ENCODE measurements around a stretch of chr6.

DNA sequence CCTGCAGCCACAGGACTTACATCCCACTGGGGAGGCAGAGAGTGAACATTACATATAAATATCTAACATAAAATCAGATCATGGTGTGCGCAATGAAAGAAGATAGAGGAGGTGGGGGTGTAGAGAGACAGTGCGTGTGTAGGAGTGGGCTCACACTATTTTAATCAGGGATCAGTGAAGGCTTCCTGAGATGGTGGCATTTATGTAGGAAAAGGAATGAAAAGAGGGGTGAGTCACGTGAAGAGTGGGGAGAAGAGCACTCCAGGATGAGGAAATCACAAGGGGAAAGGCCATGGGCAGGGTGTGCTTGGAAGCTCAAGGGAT is 80.2 kb downstream of the GCLC start:
- PRO-cap, 3 experiments, result peak in 1 of 3 experiments; most common minus-strand start position 176 of the sequence (in 1)
- RAMPAGE, long total RNA, 4 experiments, result no peak in any of the 4 experiments
- RRBS, result no CpG with 5 or more reads among the region's 3 CpGs

DNA sequence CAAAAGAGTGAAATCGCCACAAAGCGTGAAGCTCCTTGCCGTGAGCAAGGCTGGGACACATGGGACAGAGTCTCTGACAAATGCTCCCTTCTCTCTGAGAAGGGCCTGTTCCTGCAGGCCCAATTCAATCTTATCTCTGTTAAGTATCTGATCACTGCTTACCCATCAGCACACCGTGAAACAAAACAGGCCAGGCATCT is 79.3 kb downstream of the GCLC start:
- PRO-cap, 3 experiments, result no peak in any of the 3 experiments
- RAMPAGE, long total RNA, 4 experiments, result no peak in any of the 4 experiments
- RRBS, result no CpG with 5 or more reads among the region's 4 CpGs

DNA sequence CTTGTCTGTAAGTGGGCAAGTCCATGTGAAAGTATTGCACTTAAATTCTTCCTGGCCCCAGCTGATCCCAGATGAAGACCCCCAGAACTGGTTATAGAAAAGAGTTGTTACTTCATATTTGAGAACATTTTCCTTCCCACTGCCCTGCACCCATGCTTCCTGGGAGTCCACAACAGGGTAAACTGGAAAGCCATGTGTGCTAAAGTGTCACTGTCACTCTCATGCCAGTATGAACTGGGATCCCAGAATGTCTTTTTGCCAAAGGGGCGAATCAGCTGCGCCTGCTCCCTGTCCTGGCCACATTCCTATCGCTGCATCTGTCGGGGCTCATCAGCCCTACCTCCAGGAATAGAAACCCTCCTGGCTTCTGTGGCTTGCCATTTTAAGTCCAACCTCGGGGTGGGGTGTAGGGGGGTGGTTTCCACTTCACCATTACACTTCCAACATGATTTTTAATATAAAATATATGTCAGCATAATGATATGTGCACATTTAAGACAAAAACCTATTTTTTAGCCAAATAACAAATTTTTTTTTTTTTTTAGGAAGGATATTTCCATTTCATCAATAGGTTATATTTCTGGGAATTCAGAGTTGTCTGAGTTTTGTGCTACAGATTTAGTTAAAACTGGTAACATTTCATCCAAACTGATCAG is 910 bp downstream of the KLHL31 start:
- PRO-cap, 3 experiments, result no peak in any of the 3 experiments
- RAMPAGE, long total RNA, 4 experiments, result no peak in any of the 4 experiments
- RRBS, result no CpG with 5 or more reads among the region's 5 CpGs

GRCh38 chr6:53691524-53691877 is 25.9 kb upstream of the KLHL31 start:
- PRO-cap, 3 experiments, result no peak in any of the 3 experiments
- RAMPAGE, long total RNA, 4 experiments, result no peak in any of the 4 experiments
- RRBS, result no CpG with 5 or more reads among the region's 2 CpGs

DNA sequence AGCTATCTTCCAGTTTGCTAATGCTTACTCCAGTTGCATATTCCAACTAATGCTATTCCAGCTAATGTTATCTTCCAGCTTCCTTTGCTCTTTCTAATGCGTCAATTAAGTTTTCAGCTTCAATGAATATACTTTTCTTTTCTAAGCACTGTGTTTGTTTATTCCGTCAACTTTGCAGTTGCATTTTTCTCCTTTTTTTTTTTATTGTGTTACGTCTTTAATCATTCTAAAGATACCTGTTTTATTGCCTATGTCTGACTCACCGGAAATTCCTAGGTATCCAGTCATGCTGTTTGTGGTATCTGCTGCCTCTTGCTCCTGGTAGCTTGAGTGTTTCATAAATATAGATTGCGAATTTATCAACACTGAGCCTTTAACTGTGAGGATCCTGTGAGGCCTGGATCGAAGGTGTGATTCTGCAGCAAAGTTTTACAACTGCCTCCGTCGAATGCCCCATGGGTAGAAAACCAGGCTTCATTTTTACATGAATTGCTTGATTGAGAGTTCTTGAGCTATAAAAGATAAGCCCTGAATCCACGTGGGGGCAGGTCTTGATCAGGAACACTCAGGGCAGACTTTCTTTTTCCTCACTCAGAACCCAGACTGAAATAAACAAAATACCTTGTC is 60.3 kb upstream of the LRRC1 start:
- PRO-cap, 3 experiments, result no peak in any of the 3 experiments
- RAMPAGE, long total RNA, 4 experiments, result no peak in any of the 4 experiments
- RRBS, result no CpG with 5 or more reads among the region's 9 CpGs

DNA sequence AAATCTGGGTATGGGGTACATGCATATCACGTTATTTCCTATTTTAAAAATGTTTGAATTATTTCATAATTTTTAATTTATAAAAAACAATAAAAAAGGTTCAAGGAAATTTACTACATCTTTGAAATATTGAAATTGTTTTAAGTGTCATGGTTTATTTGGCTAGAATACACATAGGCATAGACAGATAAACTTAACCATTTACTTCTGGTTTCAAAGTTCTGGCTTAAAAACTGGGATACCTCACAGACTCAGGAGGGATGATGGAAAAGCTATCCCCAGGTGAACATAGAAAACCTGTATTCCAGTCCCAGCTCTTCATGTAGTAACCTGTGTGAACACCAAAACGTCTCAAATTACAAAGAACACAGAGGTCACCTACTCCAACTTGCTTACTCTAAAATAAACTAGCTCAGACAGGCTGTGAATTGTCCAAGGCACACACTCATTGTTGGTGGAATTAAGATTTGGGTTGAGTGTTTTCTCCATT is 48.5 kb upstream of the LRRC1 start:
- PRO-cap, 3 experiments, result no peak in any of the 3 experiments
- RAMPAGE, long total RNA, 4 experiments, result no peak in any of the 4 experiments
- RRBS, result no CpG with 5 or more reads among the region's 2 CpGs

- PRO-cap, 3 experiments, result no peak in any of the 3 experiments
- RAMPAGE, long total RNA, 4 experiments, result no peak in any of the 4 experiments
- RRBS, result no CpG with 5 or more reads among the region's 4 CpGs
Measured at GRCh38 chr6:53827272-53828050, 32.7 kb downstream of the LRRC1 start.

DNA sequence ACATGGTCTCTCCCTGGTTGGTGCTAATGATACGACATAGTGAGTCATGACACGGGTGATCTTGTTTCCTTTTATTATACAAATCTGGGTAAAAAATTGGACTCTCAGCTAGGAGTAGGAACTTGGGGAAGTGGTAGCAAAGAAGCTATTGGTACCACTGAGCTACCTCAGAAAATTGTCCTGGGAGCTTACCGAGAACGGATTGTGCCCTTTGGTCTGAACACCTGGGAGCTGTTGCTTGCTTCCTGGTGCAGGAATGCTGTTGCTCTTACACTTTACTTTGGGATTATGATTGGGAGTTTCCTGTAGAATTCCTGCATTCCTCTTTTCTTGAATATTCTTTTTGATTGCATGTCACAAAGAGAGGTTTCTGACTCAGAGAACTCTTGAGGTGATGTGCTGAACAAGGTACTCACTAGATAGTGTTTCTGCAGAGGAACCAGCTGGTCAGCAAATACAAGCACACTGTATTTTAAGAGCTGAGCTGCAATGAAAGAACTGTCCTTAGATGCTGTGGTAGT is 34.8 kb downstream of the LRRC1 start:
- PRO-cap, 3 experiments, result no peak in any of the 3 experiments
- RAMPAGE, long total RNA, 4 experiments, result no peak in any of the 4 experiments
- RRBS, result no CpG with 5 or more reads among the region's 4 CpGs

- PRO-cap, 3 experiments, result peak in 1 of 3 experiments; most common minus-strand start chr6:56509849 (in 1)
- RAMPAGE, long total RNA, 4 experiments, result no peak in any of the 4 experiments
- RRBS, result no CpG with 5 or more reads among the region's 8 CpGs
Measured at GRCh38 chr6:56509359-56509965, 262.1 kb upstream of the COL21A1 start.

DNA sequence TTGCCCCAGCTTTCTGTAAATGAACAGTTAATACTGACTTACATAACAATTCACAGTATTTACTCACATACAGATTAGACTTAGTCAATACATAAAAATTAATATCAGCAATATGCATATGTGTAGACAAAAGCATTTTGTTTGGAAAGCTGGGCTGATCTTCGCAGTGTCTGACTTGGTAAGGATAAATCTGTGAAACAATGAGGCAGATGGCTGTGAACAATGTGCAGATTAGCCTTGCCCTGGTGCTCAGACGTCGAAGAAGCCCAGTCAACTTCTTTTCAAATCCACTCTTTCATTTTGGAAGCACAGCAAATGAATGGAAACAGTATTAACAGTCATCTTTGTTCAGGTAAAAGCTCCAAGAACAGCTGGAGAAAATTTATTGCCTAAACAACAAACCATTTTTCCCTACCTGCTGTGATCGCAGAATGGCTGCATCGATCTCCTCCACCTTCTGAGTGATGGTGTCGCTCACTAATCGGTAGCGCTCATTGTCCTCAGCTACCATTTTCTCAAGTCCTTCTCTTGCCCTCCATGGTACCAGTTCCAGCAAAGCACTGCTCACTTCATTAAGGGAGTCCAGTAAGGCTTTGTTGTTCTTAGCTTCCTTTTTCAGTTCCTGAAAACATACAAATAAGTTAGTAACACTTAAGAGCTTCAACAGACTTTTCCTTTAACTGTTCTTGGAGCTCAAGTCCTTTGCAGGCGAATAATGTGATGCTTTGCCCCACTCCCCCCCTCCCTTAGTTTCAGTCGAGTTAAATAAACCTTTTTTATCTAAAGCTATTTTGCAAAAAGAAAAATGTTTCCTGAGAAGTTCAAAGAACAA is 278.8 kb upstream of the COL21A1 start:
- PRO-cap, 3 experiments, result no peak in any of the 3 experiments
- RAMPAGE, long total RNA, 4 experiments, result start-site peak on the minus strand in 1 of 4 experiments, centred at position 452 of the sequence, 174 reads per replicate
- RRBS, result no CpG with 5 or more reads among the region's 10 CpGs

DNA sequence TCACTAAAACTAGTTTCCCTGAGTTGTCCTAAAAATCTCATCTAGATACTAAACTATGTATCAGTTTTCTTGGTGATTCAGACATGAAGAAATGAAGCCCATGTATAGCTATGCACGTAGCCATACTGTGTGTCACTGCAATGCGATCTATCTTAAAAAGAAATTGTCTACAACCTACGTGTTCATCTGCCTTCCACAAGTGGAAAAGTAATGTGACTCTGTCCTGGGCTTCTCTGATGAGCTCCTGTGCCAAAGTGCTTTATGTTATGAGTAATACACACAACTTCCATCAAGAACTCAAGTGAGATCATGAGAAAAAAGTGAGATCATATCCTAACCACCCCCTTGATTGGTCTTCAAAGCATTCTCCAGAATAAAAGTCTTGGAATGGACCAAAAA is 281.0 kb upstream of the COL21A1 start:
- PRO-cap, 3 experiments, result no peak in any of the 3 experiments
- RAMPAGE, long total RNA, 4 experiments, result no peak in any of the 4 experiments
- RRBS, result no CpG with 5 or more reads among the region's 3 CpGs

GRCh38 chr6:56844113-56844418 is 110.6 kb downstream of the DST start:
- PRO-cap, 3 experiments, result peak in 3 of 3 experiments; most common plus-strand start chr6:56844324 (in 1); most common minus-strand start chr6:56844245 (in 3)
- RAMPAGE, long total RNA, 4 experiments, result no peak in any of the 4 experiments
- RRBS, result 3% methylated on average over 5 of the region's 22 CpGs

DNA sequence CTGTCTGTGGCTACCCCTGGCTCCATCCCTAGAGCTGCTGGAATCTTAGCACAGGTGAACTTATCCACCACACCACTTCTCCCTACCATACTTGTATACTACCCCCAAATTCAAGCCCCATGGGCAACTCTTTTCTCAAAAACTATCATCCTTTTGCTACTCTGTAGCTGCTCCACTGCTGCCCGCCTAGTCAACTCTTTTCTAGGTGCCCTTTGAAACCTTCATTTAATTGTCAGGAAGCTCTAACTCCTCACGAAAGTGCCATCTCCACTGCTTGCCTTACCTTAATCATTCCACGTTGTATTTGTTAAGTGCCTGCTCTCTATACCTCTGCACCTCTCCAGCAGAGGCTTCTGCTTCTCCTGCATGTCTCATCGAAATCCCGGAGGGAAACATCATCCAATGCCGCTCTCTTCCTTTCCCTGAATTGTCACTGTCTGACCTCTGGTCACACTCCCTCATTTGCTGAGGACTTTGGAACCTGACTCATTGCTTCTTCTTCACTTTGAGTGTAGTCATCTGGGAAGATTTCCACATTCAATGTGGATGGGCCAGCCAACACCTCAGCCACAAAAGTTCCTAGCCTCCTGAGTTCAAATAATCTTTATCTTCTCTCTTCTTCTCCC is 78.8 kb downstream of the DST start:
- PRO-cap, 3 experiments, result no peak in any of the 3 experiments
- RAMPAGE, long total RNA, 4 experiments, result no peak in any of the 4 experiments
- RRBS, result no CpG with 5 or more reads among the region's 6 CpGs

- PRO-cap, 3 experiments, result no peak in any of the 3 experiments
- RAMPAGE, long total RNA, 4 experiments, result no peak in any of the 4 experiments
- RRBS, result no CpG with 5 or more reads among the region's 3 CpGs
Measured at GRCh38 chr6:57320959-57321597, 3.6 kb downstream of the PRIM2 start.

DNA sequence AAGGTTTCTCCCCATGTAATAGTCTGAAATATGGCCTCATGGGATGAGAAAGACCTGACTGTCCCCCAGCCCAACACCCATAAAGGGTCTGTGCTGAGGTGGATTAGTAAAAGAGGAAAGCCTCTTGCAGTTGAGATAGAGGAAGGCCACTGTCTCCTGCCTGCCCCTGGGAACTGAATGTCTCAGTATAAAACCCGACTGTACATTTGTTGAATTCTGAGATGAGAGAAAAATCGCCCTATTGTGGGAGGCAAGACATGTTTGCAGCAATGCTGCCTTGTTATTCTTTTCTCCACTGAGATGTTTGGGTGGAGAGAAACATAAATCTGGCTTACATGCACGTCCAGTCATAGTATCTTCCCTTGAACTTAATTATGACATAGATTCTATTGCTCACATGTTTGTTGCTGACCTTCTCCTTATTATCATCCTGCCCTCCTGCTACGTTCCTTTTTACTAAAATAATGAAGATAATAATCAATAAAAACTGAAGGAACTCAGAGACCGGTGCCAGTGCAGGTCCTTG is 1630.6 kb downstream of the KHDRBS2 start:
- PRO-cap, 3 experiments, result peak in 2 of 3 experiments; most common minus-strand start position 290 of the sequence (in 2)
- RAMPAGE, long total RNA, 4 experiments, result no peak in any of the 4 experiments
- RRBS, result no CpG with 5 or more reads among the region's 5 CpGs

DNA sequence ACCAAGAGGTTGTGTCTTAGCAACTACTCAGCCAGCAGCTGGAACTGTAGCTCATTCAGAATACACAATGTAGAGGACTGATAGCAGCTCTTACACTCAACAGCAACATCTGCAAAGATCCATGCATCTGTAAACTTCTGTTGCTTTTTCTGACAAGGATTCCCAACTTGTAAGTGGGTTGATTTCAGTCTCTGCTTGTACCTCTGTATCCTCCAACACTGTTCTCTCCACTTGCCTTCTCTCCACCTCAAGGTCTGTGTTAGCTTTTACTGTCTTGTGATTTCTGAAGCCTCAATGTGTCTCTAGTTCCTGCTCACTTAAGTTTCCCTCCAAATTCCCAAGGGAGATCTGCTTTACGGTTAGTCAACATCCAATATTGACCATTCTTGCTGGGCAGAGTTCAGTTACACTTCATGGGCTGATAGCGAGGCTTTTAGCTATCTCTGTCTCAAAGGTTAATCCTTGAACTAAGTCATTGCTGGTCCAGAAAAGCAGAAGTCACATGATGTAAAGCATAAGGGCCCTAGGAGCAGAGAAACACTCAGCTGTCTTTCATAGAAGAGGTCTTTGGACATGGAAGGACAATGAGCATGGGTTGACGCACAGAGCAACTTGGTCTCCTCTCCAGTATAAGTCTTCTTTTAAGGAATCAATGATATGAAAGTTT is 71.7 kb upstream of the LGSN start:
- PRO-cap, 3 experiments, result no peak in any of the 3 experiments
- RAMPAGE, long total RNA, 4 experiments, result no peak in any of the 4 experiments
- RRBS, result no CpG with 5 or more reads among the region's 3 CpGs

DNA sequence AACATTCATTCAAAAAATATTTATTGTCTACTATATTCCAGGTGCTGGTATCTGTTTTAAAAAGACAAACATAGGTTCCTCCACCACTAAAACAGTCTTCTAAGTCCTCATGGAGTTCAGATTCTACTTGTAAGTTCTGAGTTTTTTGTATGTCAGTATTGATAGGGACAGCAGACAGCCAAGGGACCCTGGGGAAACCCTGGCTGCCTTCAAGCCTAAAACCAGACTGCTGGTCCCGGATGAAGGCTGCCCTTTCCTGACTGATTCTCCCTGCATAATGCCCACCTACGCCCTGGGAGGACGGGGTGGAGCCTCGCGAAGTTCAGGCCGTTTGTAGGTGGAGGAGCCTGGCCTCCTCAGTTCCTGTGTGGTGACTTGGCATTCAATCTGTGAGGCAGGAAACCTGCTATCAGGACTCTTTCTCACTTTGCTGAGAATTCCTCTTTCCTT is 120.2 kb upstream of the LGSN start:
- PRO-cap, 3 experiments, result no peak in any of the 3 experiments
- RAMPAGE, long total RNA, 4 experiments, result no peak in any of the 4 experiments
- RRBS, result no CpG with 5 or more reads among the region's 6 CpGs

- PRO-cap, 3 experiments, result no peak in any of the 3 experiments
- RAMPAGE, long total RNA, 4 experiments, result no peak in any of the 4 experiments
- RRBS, result no CpG with 5 or more reads among the region's 1 CpG
Measured at GRCh38 chr6:63577052-63577558, 4.8 kb downstream of the PTP4A1 start.

DNA sequence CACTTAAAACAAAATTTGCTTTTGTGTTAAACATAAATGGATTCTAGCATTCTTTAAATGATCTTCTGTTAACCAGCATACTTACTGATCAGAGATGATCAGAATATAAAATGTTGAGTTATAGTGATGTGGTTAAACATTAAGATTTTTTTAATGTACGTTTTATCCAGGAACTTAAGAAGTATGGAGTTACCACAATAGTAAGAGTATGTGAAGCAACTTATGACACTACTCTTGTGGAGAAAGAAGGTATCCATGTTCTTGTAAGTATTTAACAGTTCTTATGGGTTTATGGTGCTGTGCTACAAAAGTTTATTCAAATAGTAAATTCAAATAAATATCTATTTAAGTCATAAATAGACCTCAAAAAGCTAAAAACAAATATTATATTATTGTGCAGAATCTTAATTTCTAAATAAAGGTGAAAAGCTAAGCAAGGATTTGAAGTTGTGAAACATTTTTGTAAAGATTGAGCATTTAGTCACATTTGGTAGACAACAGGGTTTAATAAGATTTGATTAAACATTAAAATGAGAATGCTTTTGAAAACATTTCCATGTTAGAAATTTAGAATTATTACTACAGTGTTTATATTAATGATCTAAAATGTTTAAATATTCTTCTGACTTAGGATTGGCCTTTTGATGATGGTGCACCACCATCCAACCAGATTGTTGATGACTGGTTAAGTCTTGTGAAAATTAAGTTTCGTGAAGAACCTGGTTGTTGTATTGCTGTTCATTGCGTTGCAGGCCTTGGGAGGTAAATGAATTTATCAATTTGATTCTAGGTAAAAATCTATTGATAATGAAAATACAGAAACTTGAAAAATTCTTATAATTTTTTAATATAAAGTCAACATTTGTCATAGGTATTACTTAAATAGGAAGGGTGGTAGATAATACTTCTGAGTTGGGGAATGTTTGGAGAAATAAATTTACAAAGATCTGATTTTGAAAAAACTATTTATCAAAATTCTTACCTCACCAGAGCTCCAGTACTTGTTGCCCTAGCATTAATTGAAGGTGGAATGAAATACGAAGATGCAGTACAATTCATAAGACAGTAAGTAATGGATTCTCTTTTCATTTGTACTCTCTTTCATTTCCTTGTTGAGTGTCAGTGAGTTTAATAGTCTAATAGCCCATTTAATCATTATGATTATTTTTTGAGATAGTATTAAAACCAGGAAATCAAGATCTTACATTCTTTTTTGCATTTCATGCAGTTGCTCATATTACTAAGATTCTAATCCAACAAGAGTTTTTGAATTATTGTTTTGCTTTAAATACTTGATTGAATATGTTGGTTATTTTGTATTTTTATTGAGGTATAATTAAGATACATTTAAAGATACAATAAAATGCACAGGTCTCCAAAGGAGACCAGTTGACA is 6.5 kb downstream of the PTP4A1 start:
- PRO-cap, 3 experiments, result no peak in any of the 3 experiments
- RAMPAGE, long total RNA, 4 experiments, result start-site peak on the plus strand in 1 of 4 experiments, centred at position 450 of the sequence, 22 reads per replicate
- RRBS, result no CpG with 5 or more reads among the region's 4 CpGs

DNA sequence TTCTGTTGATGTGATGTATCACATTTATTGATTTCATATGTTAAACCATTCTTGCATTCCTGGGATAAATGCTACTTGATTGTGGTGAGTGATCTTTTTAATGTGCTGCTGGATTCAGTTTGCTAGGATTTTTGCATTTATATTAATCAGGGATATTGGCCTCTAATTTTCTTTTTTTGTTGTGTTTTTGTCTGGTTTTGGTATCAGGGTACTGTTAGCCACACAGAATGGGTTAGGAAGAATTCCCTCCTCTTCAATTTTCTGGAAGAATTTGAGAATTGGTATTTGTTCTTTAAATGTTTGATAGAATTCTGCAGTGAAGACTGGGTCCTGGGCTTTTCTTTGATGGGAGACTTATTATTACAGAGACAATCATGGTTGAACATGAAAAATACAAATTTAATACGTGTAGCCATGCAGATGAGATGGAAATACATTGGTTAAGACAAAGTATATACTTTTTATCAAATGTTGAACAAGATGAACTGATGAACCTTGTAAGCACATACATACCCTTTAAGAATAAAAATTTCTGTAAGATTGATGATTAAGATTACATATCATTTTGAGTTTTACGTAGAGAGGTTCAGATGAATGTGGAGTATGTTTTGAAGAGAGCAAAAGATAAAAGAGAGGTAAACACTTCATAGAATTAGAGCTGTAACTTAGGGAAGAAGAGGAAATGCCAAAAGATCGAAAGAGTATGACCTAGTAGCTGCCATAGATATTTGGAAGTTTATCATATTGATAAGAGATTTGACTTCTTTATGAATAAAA is 18.5 kb downstream of the PHF3 start:
- PRO-cap, 3 experiments, result no peak in any of the 3 experiments
- RAMPAGE, long total RNA, 4 experiments, result no peak in any of the 4 experiments
- RRBS, result no CpG with 5 or more reads among the region's 3 CpGs